Metastatic Breast Carcinoma in the Ovary (tissue), 3 donors: ENCODE measurements around the genes MEGF8, PSG3 and PSG11.

DNA sequence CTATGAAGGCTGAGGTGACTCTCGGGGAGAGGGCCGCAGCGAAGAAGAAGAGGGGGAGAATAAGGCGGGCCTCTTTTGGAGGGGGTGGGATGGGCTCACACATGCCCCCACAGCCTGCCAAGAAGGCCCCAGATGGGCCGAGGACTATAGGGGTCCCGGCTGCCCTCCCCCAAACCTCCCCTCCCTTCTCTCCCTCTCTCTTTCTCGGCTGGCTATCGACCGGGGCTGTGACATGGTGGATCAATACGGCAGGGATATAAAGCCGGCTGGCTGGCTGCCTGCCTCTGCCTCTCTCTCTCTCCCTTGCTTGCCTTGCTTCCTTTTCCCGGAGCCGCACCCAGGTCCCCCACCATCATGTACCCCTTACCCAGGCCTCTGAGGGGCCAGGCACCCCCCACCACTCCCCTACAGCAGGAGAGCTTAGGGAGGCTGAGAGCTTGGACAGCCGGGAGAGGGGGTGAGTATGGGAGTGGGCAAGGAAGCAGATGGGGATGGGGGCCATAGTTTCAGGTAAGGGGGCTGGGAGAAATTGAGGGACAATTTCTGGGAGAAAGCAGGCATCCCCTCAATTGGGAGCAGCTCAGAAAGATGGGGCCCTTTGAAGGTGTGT is 20.1 kb upstream of the POU2F2 start:
- PRO-cap, 3 experiments = no peak in any of the 3 experiments

DNA sequence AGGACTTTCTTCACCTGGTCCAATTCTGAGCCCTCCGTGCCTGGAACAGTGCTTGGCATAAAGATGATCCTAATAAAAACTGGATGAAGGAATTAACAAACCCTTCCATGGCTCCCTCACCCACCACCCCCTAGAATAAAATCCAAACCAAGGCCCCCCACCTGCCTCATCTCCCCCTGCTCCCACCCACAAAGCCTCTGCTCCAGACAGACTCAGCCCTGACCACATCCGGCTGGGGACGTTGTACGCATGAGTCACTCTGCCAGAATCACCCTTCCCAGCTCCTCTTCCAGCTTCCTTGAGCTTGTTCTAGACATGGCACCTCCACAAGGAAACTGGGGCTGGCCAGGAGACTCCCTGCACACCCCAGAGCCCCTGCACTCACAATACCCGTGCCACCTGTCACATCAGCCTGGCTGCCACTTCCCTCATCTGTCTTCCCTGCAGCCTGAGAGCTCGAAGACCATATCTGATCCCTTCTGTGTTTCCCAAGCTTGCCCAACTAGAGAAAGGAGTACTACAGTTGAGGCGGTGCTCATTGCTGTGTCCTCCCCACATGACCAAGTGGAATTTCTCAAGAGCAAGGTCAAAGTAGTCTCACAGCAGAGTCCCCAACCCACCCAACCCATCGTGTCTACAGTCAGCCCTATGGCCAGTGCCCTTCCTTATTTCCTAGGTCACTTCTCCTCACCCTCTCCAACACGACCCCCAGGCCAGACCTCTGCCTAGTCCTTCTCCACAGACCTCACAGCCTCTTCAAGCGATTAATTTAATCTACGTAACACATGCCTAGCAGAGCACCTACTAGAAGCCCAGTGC is 9.6 kb downstream of the DEDD2 start:
- PRO-cap, 3 experiments = no peak in any of the 3 experiments

GRCh38 chr19:42216371-42216800 is 1.1 kb downstream of the DEDD2 start:
- PRO-cap, 3 experiments = peak in 1 of 3 experiments; most common plus-strand start chr19:42216703 (in 1)

- PRO-cap, 3 experiments = no peak in any of the 3 experiments
Observed at GRCh38 chr19:42250753-42251428, 4.0 kb downstream of the ERF start.

GRCh38 chr19:42255718-42256665 is 1.1 kb upstream of the ERF start:
- PRO-cap, 3 experiments = peak in 3 of 3 experiments; most common plus-strand start chr19:42256114 (in 3); most common minus-strand start chr19:42256076 (in 3)

GRCh38 chr19:42269373-42269994 is 432 bp downstream of the CIC start:
- PRO-cap, 3 experiments = no peak in any of the 3 experiments

DNA sequence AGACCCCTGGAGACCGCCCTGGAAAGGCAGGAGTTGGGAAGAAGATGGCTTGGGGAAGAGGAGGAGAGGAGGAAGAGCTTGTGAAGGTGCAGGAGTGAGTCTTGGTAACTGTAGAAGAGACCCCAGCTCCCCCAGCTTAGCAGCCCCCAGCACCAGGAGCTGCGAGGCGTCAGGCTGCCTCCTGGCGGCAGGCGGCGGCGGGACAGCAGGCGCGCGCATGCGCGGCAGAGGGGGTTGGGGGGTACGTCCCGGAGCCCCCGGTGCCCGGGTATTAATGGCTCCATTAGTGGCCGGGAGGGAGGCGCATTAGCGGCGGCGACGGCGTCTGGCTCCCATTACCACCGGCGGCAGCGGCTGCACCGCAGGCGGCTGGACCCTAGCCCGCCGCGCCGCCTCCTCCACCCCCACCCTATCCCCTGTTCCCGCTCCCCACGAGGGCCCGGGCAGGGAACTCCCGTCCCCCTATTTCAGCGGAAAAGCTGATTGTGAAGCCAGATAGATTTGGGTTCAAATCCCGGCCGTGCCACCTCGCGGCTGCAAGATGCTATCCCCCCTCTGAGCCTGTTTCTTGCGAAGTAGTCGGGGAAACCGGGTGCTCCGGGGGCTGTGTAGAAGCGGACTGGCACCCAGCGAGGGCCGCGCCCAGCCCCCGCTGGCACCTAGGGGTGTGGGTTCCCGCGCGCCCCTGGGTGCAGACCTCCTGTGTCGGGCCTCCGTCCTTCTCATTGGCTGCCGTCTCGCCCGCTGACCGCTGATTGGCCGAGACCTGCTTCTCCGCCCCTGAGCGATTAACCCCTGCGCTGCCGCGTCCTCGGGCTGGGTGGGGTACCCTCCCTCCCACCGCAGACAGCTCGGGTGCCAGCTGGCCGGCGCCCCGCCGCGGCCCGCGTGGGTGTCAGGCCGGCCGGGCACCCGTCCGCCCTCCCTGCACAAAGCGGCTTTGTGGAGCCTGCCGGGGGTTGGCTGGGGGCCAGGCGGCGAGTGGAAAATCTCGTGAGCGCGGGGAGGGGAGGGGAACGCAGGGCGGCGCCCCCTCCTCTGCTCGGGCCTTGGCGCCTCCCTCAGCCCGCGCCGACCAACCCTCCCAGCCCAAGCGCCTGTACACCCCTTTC is 11.1 kb downstream of the CIC start:
- PRO-cap, 3 experiments = peak in 3 of 3 experiments; most common plus-strand start position 1,064 of the sequence (in 2); most common minus-strand start position 661 of the sequence (in 2)

DNA sequence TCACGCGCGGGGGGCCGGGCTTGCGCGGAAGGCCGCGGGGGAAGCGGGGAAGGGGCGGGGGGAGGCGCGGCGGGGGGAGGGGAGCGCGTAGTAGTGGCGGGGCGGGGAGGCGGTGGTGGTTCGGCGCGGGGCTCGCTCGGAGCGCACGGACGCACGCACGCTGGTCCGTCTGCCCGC is 14.8 kb downstream of the CIC start:
- PRO-cap, 3 experiments = peak in 3 of 3 experiments; most common plus-strand start position 118 of the sequence (in 3)

GRCh38 chr19:42316689-42317410 is 3.7 kb downstream of the TMEM145 start:
- PRO-cap, 3 experiments = peak in 2 of 3 experiments; most common plus-strand start chr19:42317024 (in 1); most common minus-strand start chr19:42316965 (in 2)

DNA sequence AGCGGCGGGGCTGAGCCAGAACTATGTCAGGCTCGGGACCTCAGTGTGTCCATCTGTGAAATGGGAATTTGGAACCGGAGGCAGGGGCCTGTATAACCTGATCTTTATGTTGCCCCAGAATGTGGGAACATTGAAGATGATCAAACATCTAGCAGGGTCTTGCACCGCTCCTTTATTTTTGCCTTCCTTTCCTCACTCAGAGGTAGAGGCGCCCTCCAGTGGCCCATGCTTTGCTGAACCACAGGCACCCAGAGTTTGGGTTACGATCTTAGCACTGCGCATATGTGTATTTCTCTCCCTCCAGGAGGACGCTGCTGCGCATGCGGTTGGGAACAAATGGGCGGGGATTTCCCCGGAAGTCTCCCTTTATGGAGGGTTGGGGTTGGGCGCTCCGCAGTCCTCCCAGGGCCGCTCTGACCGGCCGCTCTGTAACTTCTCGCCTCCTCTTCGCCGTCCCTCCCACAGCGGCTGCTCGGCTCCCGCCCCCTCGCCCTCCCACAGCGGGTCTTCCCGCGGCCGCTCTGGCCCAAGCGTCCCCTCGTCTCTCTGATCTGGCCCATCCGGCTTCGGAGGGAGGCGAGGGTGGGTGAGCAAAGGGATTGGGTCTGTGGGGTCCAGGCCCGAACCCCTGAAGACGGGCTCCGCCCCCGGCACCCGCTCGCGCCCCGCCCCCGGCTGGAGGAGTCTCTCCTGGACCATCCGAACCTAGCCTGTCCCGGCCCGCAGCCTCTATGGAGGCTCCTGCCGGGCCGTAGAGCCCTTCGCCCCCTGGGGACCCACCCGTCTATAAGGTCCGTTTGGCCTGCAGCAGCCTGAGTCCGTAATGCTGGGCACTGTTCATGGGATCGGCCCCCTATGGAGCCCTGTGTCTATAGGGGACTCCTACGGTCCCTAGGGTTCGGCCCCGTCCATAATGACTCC is at the start of gene MEGF8:
TSS of gene MEGF8 (plus strand) at position 541 of the 921 bp plus-strand sequence.
- PRO-cap, 3 experiments = peak in 3 of 3 experiments; most common plus-strand start position 396 of the sequence (in 2); most common minus-strand start position 257 of the sequence (in 1)

DNA sequence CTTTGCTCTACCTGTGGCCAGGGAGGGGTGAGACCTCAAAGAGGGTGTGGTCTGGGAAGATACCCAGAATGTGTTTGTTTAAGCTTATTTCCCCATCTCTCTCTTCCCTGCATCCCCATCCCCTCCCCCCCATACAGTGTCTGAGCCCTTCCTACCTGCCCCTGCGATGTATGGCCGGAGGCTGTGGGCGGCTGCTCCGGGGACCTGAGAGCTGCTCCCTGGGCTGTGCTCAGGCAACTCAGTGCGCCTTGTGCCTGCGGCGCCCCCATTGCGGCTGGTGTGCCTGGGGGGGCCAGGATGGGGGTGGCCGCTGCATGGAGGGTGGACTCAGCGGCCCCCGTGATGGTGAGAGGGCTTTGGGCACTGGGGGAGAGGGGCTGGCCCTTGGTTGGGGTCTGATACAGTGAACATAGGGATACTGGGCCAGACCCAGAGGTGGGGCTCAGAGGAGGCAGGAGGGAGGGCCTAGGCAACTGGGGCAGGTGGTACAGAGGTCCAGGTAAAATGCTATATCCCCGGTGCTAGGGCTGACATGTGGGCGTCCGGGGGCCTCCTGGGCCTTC is 21.7 kb downstream of the CNFN start:
- PRO-cap, 3 experiments = no peak in any of the 3 experiments

DNA sequence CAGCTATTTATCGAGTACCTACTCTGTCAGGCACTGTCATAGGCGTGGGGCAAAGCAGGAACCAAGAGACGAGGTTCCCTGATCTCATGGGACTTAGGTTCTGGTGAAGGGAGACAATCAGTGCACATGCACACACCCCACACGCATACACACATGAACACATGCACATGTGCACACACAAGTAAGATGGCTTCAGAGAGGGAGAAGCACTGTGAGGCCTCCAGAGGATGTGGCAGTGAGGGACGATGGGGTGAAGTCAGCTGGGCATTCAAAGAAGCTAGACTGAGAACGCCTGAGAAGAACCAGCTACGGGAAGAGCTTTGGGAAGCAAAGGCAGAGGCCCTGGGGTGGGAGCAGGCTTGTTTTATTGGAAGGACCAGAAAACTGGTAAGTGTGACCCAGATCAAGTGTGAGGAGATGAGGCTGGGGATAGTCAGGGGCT is 13.1 kb downstream of the CNFN start:
- PRO-cap, 3 experiments = no peak in any of the 3 experiments

GRCh38 chr19:42407938-42408764 is 18.1 kb upstream of the CNFN start:
- PRO-cap, 3 experiments = no peak in any of the 3 experiments

GRCh38 chr19:42424814-42425151 is 2.4 kb downstream of the LIPE start:
- PRO-cap, 3 experiments = no peak in any of the 3 experiments

DNA sequence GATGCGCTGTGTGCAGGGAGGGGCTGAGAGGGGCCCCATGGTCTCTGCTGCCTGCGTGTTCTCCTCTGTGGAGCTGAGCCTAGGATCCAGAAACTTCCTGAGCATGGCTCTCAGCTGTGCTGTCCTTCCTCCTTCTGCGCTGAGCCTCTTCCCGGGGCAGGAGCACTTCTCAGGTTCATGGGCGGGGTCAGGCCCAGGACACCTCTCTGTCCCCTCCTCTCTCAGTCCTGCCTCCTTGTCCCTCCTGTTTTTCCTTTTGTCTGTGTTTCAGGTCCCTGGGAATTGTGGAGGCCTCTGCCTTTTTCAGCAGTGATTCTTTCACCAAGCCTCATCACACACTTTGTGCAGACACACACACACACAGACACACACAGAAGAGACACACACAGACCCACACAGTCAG is at the start of gene PSG3:
TSS of gene PSG3 (minus strand) at position 136 of the 403 bp plus-strand sequence.
- PRO-cap, 3 experiments = no peak in any of the 3 experiments

DNA sequence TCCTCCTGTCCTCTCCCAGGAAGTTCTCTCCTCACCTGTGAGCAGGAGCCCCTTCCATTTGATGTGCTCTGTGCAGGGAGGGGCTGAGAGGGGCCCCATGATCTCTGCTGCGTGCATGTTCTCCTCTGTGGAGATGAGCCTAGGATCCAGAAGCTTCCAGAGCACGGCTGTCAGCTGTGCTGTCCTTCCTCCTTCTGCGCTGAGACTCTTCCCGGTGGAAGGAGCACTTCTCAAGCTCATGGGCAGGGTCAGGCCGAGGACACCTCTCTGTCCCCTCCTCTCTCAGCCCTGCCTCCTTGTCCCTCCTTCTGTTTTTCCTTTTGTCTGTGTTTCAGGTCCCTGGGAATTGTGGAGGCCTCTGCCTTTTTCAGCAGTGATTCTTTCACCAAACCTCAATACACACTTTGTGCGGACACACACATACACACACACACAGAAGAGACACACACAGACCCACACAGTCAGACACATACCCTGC is at the start of gene PSG11:
TSS of gene PSG11 (minus strand) at position 196 of the 478 bp plus-strand sequence.
- PRO-cap, 3 experiments = no peak in any of the 3 experiments

DNA sequence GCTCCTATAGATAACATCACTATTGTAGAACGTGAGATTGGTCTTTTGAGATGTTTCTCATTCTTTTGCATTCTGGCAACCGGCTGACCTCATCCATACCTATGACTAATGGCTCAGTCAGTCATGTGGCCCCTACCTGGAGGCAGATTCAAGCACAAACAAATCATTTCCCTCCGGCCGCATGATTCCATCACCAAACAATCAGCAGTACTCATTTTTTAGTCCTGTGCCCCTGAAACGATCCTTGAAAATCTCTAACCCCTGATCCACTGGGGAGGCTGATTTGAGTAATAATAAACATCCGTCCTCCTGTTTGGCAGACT is 4.0 kb downstream of the PSG9 start:
- PRO-cap, 3 experiments = peak in 1 of 3 experiments; most common plus-strand start position 167 of the sequence (in 1)

DNA sequence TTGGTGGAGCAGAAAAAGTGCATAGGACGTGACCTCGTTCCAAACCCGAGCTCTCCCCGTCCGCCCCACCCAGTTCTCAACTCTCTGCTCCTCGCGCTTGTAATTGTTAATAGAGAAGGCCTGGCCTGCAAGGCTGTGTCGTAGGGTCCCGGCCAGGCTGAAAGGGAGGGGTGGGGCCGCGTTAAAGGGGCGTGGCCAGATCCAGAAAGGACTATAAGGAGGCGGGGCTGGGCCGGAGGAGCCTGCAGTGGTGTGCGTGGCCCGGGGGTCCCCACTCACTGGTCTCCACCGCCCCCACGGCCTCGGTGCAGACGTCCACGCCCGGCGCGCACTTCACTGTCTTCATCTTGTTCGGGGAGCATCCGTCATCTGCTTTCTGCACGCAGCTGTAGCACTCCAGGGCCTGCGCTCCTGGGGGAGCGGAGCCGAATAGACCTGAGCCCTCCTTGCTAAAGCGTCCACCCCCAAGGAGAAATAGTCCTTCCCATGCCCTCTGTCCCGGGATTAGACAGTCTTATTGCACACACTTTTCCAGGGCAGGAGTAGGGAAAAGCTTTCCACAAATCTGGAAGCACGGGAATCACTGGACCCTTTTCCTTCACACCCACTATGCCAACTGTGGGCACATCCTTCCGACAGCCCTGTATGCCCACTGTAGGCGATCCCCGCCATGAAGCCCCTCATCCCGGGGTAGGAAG is 1.2 kb downstream of the LYPD3 start:
- PRO-cap, 3 experiments = peak in 3 of 3 experiments; most common plus-strand start position 247 of the sequence (in 3); most common minus-strand start position 78 of the sequence (in 2)

- PRO-cap, 3 experiments = no peak in any of the 3 experiments
Observed at GRCh38 chr19:43544011-43544439, 11.0 kb downstream of the ZNF575 start.

- PRO-cap, 3 experiments = no peak in any of the 3 experiments
Observed at GRCh38 chr19:43576522-43577041, 981 bp downstream of the PINLYP start.